Measurements from ENCODE around the genes LRRN4 and SNAP25.

- RRBS: no CpG with 5 or more reads among the region's 10 CpGs
Measured at GRCh38 chr20:5753258-5753953, 3.2 kb downstream of the SHLD1 start.

DNA sequence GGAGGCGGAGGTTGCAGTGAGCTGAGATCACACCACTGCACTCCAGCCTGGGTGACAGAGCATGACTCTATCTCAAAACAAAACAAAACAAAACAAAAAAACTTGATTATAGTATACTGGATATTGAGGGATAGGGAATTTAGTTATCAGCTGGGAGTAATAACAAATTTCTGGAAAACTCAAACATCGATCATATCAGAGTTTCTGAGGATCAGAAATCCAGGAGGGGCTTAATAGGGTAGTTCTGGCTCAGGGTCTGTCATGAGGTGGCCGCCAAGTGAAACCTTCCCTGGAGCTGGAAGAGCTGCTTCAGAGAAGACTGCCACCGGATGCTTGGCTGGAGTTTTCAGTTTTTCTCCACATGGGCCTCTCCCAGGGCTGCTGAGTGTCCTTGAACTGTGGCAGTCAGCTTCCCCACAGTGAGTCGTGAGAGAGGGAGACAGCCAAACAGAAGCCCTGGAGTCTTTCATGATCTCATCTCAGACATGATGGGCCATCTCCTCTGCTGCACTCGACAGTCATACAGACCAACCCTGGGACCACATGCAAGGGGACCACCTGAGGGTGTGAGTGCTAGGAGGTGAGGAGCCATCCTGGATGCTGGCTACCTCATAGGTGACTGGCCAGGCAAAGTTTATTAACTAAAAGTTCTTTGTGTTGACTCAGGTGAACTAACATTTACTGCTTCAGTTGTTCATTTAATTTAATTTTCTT, 71.4 kb downstream of the SHLD1 start:
- RRBS: no CpG with 5 or more reads among the region's 6 CpGs

DNA sequence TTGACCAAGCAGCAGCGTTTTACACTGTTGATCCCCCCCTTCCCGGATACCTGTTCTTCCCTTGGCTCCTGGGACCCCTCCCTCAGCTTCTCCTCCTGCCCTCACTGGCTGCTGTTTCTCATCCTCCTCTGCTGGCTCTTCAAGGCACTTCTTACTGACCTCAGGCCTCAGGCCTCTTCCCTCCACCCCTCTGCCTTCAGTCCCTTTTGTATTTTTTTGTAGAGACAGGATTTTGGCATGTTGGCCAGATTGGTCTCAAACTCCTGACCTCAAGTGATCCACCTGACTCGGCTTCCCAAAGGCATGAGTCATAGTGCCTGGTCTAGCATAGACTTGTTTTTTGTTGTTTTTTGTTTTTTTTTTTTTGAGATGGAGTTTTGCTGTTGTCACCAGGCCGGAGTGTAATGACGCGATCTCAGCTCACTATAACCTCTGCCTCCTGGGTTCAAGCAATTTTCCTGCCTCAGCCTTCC, 72.9 kb downstream of the SHLD1 start:
- RRBS: no CpG with 5 or more reads among the region's 6 CpGs

GRCh38 chr20:6013048-6014087, 7.4 kb downstream of the CRLS1 start:
- RRBS: no CpG with 5 or more reads among the region's 7 CpGs

- RRBS: no CpG with 5 or more reads among the region's 13 CpGs
Measured at GRCh38 chr20:6053783-6054665, at the start of gene LRRN4. Gene LRRN4, minus strand, starts transcription at chr20:6054060.

- RRBS: no CpG with 5 or more reads among the region's 7 CpGs
Measured at GRCh38 chr20:6680901-6681362, 86.6 kb upstream of the BMP2 start.

DNA sequence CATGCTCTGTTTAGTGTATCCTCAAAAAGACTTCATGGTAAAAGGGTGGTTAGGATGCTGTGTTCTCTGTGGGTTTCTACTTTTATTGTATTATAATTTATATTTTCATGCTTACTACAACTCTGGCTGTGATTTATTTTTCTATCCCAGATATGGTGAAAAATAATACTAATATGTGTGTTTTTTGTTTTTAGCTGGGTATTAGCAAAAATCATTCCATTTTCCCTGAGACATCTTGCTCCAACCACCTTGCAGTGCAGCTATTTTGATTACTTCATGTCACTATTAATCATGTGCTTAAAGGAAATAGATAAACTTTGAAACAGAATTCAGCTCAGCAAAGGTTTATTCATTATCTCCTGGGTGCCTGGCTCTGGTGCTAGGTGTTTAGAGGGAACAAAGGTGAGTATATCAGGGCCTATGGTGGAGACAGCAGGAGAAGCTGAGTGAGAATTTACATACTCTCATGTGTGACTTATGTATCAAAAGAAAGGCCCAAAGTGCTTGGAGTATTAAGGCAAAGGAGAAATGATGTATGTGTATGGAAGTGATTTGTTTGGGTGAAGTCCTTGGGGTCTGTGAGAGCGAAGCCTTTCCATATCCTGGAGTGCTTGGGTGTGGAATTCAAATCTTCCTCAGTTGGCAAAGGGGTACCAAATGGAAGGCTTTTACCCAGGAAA, 63.9 kb upstream of the BMP2 start:
- RRBS: no CpG with 5 or more reads among the region's 1 CpG

GRCh38 chr20:7096932-7097213, 329.4 kb downstream of the BMP2 start:
- RRBS: no CpG with 5 or more reads among the region's 2 CpGs

- RRBS: no CpG with 5 or more reads among the region's 1 CpG
Measured at GRCh38 chr20:7736221-7736734, 204.0 kb downstream of the HAO1 start.

GRCh38 chr20:7982342-7982889, 37.1 kb downstream of the TMX4 start:
- RRBS: no CpG with 5 or more reads among the region's 8 CpGs

DNA sequence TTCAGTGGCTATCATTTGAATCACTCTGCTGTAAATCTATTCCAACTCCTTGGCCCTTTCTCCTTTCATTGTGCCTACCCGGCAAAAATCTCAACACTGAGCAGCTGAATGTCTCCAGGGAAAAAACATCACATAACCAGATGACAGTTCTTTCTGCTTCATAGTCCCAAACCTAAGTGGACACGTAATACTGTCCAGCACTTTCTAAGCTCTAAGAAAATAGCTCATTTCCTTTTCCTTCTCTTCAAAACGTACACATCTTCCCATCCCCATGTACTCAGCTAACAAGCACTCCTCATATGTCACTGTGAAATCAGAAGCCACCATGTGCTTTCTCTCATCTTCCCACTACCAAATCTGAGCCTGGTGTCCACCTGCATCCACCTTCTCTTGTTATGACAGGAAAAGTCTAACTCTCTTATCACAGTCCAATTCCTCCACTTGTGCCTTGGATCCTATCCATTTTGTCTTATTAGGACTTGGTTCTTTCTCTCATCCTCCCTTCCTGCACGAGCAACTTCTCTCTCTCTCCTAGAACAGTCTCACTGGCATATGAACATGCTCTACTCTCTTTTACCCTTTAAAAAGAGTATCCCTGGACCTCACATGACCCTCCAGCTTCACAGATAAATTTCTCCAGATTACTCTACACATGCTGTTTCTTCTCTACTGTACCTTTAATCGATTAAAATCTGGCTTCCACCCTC, 23.2 kb downstream of the TMX4 start:
- RRBS: no CpG with 5 or more reads among the region's 5 CpGs

DNA sequence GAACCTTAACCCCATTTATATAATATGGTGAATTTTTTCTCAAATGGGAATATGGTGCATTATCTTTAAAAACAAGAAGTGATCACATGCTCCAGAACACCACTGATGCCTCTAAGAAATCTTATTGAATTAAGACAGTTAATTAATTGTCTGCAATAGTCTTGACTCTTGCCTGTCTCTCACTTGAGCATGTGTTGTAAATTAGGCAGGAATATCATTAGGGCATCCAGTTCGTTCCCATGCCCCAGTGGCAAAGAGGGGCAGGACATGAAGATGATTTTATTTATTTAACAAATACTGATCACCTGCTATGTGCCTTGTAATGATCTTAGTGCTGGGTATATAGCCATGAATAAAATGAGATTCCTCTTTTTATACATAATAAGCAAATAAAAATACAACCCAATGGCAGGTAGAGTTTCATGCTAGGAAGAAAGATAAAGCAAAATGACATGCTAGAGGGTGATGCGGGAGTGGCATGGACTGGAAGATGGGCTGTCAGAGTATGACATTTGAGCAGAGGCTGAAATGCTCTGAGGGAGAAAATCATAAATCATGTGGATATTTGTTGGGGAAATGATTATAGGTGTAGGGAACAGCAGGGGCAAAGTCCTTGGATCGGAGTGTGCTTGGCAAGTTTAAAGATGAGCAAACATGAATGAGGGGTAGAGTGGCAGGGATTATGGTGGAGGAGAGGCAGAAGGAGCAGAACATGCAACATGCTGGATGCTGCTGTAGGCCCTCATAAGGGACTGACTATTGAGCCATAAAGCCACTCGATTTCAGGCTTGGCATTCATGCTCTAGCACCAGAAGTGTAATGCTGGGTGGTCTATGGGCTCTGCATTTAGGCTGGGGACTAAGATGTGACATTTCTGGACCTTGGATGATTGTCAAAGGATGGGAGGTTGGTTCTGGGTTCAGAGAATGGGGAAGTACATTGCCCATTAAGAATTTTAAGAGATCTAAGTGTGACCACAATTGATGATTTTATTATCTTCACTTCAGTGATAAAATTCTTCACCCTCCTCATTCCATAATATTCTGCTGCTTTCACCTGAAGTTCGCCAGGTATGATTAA, 342.1 kb downstream of the PLCB1 start:
- RRBS: no CpG with 5 or more reads among the region's 5 CpGs

DNA sequence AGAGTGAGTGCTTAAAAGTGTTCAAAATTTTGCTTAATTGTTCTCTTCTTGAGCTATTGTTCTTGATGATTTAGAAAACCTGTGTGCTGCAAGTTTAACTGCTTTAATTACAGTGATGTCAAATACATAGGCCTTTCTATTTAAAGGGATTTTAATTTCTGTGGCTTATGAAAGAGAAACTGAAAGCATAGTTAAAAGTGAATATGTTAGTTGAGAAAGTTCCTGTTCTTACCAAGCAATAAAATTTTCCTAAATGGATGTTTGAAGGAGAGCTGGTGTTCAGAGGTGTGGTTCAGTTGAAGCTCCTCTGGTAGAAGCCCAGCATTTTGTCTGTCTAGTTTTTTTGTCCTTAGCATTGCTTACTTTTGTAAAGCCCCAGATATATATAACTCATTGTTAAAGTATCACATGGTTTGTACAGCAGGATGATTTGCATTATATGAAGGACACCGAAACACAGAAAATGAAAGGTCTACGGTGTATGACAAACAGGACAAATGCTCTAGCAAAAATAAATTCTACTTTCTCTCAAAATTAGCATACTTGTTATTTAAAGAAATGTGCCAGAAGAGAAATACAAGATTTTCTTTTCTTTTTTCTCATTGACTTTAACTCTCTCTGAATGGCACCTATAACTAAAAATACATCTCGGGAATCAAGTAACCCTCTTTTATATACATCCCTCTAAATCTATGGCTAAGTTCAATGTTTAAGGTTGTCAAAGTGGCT, 466.1 kb upstream of the PLCB4 start:
- RRBS: no CpG with 5 or more reads among the region's 3 CpGs

DNA sequence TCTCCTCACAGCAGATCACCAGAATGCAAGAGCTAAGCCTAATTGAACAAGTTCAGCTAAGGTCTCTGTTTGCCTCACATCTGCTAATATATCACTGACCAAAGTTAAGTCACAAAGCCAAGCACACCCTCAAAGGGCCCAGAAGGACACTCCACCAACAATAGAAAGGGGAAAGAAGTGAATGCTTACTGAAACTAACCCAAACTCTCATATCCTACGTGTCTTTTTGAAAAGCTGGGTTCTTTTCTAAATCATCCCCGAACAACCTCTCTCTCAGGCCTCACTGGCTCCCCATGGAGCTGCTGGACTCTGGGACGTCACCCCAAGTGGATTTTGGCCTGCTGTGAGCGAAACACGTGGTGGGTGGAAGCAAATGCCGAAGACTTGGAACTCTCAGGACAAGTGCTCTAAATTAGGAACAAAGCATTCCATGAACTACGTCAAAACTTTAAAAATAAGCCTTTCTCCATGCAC, 167.5 kb upstream of the PLCB4 start:
- RRBS: no CpG with 5 or more reads among the region's 7 CpGs

GRCh38 chr20:9233994-9234627, 165.2 kb downstream of the PLCB4 start:
- RRBS: no CpG with 5 or more reads among the region's 1 CpG

- RRBS: no CpG with 5 or more reads among the region's 6 CpGs
Measured at GRCh38 chr20:9332687-9333785, 181.4 kb upstream of the LAMP5 start.

DNA sequence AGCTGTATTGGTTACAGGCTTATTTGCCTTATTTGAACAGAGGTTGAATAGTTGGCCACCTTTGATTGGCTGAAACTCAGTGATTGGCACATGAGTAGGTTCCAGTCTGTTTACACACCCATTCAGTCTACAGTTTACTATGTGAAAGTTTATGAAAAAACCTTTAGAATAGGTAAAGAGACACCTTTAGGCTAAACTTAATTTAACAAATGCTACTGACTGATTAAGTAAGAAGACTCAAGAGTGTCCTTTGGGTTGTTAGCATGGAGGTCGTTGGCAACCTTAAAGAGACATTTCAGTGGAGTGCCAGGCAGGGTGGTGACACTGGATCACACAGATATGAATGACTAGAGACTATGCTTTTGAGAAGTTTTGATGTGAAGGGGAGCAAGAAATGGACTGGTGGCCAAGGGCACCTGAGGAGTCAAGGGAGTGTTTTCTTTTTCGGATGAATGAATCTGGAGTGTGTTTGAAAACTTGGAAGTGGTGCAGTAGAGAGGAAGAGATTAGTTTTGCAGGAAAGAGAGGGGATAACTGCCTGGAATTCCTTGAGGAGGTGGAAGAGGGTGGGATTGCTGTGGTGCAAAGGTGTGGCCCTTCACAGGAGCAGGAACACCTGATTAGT, 110.6 kb upstream of the LAMP5 start:
- RRBS: no CpG with 5 or more reads among the region's 2 CpGs

GRCh38 chr20:10218518-10219260, at the start of gene SNAP25:
Gene SNAP25, plus strand, starts transcription at chr20:10218830.
- RRBS: no CpG with 5 or more reads among the region's 47 CpGs

DNA sequence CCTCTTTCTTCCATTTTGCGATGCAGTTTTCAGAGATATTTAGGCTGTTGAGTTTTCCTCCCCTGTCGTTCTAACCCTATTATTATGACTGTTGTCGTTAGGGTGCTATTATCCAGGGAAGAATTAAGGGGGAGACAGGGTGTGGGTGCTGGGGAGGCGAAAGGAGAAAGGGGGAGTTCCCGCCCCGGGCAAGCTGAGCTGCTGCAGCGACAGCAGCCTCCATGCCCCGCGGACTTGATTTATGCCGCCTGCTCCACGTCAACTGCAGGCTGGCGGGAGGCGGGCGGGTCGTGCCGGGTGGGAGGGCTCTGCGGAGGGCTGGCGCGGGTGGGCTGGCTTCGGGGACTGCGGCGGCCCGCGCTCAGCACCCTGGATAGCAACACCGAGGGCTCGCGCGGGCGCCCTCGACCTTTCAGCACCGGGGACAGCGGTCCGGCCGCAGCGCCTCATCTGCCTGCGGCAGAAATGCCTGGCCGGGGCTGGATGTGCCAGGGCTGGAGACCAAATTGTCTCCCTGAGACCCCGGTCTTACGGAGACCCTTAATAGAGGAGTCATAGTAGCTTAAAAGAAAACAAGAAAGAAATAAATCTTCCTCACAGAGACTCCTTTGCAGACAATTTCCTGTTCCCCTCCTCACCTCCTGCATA, 755 bp downstream of the SNAP25 start:
- RRBS: 7% methylated on average over 5 of the region's 39 CpGs

GRCh38 chr20:10423681-10424178, 10.3 kb downstream of the MKKS start:
- RRBS: no CpG with 5 or more reads among the region's 2 CpGs

Measured in epithelial cell of esophagus (primary cell).